Endometrial microvascular endothelial cells (primary cell): ENCODE measurements around the gene ODAD2.

DNA sequence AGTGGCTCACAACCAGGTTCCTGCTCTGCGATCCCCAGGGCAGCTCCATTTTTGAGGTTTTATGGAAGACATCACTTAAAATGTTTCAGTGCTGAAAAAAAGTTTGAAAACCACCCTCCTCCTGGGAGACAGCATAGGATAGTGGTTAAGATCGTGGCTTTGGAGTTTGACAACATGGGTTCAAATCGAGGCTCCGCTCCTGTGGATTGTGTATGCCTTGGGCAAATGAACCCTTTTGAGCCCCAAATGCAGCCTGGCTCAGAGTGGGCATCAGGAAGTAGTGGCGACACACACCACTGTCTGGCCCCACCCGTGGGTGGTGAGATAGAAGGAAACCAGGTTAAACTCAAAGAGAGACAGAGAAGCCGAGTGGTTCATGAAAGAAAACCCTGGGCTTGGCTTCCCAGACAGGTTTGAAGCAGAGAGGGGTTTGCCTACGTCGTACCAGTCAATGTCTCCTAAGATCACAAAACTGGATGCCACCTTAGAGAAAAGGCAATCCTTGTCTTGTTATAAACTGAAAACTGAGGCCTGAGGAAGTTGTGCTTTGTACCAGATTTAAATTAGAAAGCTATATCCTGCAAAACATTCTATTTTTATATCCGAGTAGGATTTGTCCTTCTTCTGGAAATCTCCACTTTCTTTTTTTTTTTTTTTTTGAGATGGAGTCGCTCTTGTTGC, 57.7 kb downstream of the PRTFDC1 start:
- RAMPAGE, long total RNA, result no peak

DNA sequence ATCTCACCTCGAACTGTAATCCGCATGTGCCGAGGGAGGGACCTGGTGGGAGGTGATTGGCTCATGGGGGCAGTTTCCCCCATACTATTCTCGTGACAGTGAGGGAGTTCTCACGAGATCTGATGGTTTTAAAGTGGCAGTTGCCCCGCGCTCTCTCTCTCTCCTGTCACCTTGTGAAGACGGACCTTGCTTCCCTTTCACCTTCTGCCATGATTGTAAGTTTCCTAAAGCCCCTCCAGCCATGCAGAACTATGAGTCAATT, 53.3 kb upstream of the MYO3A start:
- RAMPAGE, long total RNA, result no peak

- RAMPAGE, long total RNA, result no peak
These were observed 45.8 kb upstream of the APBB1IP start for GRCh38 chr10:26392134-26392850.

DNA sequence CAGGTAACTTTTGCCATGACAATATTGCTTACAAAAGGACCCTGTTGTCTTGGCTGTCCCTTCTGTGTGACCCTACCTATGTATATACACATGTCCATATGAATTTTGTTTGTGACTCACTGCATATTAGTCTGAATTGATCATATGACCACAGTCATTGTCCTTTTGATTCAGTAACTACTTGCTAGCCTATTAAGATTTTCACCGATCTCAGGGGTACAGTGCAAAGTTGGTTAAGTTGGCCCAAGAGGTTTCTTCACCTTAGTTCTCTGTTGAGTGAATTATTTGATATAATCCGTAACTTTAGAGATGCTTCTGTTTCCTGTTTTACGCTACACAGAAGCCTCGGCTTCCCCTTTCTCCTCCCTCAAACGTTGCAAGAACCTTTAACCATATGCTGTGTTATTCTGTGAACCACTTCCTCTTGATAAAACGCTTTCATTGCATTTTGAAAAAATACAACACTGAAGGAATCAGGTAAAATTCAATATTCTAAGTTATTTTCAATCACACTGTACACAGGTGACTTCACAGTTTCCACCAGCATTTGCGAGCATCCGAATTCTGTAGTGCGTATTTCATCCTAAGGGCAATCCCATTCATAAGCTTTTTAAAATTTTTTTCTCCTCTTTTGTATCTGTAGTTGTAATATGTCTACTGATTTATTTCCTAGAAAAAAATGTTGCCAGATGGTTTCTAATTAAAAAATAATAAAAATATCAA, 44.0 kb downstream of the APBB1IP start:
- RAMPAGE, long total RNA, result no peak

DNA sequence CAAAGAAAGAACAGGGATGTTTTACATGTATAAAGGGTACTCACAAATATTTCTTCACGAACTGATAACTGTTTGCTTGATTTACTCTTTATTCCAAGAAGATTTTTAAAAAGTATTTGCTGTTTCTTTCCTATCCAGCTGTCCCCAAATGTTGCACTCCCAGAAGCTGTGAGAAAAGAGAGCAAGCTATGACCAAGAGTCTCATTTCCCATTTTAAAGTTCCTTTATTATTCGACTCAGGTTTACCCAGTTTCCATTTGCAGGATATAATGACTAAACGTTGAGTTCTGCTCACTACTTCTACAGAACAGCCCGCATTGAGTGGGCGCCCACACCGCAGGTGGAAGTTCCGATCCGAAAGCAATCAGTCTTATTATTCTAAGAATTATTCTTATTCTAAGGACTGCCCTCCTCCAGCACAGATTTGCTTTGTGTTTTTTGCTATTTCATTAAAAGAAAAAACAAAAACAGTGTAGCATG, 90.8 kb downstream of the APBB1IP start:
- RAMPAGE, long total RNA, result no peak

DNA sequence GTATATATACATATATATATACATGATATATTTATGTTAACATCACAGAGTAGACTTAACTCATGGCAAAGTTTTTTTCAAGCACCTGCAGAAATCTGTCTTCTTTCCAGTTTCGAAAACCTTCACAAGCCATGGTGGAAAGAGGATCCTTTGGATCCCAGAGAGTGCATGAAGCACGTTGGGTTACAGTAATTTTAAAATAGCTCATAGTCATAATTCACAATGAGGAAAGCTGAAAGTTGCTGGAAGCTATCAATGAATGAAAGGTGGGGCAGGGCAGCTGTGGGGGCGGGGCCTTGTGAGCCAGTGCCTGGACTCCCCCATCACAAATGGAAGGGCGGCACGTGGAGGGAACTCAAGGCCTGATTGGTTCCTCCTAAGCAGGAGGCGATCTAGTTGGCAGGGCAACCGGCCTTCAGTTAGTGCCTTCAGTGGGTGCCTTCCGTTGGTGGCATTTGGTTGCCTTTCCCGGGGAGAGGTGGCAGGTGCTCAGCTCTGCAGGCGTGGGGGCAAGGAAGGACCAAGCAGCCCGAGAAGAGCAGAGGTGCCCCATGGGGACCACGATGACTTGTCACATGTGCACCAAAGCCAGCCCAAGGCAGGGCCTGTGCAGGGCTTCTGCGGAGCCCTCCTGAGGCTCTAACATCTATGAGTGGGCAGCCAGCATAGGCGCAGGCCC, 60.0 kb upstream of the PDSS1 start:
- RAMPAGE, long total RNA, result no peak

DNA sequence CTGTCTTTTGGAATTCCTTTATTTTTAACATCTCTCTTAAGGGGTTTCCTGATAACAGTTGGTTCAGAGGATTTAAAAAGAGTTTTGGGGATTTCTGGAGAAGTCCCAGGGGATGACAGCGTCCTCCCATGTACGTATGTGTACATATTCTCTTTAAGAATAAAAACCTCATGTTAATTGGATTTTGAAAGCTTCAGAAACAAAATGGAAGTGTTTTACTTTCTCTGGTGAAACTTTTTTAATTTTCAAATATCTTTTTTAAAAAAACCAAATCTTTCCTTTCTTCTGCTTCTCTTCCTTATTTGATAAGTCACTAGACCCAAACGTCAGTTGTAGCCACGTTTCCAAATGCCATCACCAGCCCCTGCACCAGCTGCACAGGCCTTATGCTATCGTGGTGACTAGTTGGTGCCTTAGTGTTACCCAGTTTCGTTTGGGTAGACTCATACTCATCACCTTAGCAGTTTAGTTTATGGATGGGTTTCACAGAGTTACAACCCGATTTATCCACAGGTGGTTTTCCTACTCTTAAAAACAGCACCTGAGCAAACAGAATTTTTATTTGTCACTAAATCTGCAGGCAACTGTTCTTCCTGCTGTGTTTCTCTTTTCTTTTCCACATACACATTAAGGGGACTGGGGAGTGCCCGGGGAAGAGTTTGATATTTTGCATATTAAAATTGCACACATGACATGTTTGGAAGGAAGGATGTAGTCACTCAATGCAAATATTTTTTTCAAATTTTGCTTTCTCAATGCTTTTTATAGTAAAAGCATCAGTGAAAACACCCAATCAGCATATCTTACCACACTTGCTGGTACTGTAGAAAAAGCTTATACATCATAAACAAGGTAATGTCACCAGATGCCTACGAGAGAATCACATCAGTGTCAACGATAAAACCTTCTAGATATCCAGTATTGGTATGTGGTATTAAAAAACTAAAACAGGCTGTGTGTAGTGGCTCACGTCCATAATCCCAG, 41.6 kb downstream of the PDSS1 start:
- RAMPAGE, long total RNA, result no peak

GRCh38 chr10:26944223-26944864, 83.6 kb upstream of the ABI1 start:
- RAMPAGE, long total RNA, result no peak

DNA sequence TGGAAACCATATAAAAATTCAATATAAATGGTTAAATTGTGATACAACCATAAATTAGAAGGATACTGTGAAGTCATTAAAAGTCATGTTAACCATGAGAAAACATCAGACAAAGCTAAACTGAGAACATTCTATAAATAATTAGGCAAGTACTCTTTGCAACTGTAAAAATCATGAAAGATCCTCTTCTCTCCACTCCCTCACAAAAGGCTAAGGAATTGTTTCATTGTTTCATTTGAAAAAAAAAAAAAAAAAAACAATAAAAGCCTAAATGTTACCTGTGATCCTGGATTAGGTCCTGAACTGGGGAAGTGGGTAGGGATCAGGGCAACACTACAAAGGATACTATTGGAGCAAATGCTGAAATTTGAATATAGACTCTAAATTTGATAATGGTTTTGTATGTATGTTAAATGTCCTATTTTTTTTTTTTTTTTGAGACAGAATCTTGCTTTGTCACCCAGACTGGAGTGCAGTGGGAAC, 25.0 kb upstream of the ANKRD26 start:
- RAMPAGE, long total RNA, result no peak

DNA sequence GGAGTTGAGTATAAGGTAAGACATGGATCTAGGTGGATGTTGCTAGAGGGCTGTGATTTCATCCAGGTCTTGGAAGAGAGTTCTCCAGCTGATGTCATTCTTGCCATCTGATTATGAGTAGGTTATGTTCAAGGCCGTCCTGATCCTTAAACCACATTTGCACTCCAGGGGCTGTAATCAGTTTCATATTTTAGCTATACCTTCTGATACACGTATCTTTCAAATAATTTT, 987 bp downstream of the RAB18 start:
- RAMPAGE, long total RNA, result no peak

GRCh38 chr10:27981621-27982126, 17.2 kb downstream of the ODAD2 start:
- RAMPAGE, long total RNA, result no peak

- RAMPAGE, long total RNA, result start-site peak on the minus strand at chr10:27998834-27998943, 34 and 17 reads in 2 replicates
These were observed at the start of gene ODAD2 for GRCh38 chr10:27998325-27999386. ODAD2 (minus strand) TSS chr10:27999079.

DNA sequence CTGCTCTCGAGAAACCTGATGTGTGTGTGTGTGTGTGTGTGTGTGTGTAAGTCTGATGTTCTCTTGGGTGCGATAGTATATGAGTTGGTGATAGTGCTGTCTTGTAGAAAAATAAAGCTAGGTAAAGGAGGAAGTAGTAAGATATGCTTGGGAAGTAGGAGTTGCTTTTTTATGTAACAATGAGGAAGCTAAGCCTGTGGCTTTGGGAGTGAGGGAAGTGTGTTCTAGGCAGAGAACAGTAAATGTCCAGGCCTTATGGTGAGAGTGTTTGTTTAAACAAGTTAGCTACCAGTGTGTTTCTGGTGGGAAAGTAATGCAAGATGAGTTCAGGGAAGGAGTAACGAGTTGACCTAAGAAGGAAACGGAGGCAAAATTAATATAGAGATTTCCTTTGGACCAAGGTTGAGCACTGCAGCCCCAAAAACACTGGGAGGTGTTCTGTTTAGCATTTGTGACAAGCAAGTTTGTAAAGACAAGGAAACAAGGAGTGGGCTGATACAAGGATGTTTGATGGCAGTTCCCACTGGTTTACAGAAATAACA, 26.3 kb downstream of the WAC start:
- RAMPAGE, long total RNA, result no peak

- RAMPAGE, long total RNA, result no peak
These were observed 56.5 kb downstream of the WAC start for GRCh38 chr10:28589374-28589856.

DNA sequence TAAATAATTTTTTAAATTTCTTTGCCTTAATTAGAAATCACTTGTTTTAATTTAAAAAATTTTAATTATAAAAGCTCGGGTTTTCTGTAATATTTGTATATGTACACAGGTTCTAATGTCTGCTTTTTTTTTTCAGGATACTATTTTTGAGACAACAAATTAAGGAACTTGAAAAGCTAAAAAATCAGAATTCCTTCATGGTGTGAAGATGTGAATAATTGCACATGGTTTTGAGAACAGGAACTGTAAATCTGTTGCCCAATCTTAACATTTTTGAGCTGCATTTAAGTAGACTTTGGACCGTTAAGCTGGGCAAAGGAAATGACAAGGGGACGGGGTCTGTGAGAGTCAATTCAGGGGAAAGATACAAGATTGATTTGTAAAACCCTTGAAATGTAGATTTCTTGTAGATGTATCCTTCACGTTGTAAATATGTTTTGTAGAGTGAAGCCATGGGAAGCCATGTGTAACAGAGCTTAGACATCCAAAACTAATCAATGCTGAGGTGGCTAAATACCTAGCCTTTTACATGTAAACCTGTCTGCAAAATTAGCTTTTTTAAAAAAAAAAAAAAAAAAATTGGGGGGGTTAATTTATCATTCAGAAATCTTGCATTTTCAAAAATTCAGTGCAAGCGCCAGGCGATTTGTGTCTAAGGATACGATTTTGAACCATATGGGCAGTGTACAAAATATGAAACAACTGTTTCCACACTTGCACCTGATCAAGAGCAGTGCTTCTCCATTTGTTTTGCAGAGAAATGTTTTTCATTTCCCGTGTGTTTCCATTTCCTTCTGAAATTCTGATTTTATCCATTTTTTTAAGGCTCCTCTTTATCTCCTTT, 57.7 kb upstream of the BAMBI start:
- RAMPAGE, long total RNA, result no peak

DNA sequence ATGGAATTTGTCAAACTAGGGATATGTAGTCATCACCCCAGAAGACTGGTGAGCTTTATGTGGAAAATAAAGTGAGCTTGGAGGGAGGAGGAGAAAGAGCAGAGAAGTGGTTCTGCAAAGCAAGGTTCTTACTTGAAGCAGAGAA, 2.3 kb downstream of the BAMBI start:
- RAMPAGE, long total RNA, result no peak

DNA sequence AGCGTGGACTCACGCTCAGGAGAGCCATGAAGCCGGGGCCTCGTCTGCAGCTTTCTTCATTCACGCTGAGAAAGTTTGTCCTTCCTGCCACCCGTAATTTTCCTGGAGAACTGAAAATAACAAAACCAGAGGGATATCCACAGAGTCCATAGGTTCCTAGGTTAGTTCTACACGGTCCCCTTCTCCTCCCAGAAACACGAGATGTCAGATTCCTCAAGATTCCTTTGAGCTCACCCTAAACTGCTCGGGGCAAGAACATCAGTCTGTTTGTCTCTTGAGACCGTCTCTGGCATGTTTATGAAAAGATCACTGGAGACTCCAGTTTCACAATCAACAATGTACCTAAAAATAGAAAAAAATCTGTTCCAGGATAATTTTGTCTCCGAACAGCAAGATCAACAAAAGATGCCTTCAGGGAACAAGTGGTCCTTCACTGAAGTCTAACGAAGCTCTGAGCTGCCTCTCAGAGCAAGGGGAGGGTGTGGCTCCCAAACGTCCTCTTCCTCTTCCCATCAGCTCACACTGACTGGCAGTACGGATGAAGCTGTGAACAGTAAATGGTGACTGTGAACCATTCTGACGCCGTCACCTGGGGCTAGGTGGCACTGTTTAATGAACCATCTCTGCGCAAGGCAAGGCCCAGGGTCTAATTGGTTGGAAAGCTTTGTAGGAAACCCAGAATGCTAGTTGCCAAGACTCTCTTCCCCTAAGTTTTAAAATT, 156.3 kb upstream of the LYZL1 start:
- RAMPAGE, long total RNA, result no peak

- RAMPAGE, long total RNA, result no peak
These were observed 161.2 kb downstream of the SVIL start for GRCh38 chr10:29473446-29474062.

- RAMPAGE, long total RNA, result no peak
These were observed 148.6 kb downstream of the SVIL start for GRCh38 chr10:29486006-29486735.

DNA sequence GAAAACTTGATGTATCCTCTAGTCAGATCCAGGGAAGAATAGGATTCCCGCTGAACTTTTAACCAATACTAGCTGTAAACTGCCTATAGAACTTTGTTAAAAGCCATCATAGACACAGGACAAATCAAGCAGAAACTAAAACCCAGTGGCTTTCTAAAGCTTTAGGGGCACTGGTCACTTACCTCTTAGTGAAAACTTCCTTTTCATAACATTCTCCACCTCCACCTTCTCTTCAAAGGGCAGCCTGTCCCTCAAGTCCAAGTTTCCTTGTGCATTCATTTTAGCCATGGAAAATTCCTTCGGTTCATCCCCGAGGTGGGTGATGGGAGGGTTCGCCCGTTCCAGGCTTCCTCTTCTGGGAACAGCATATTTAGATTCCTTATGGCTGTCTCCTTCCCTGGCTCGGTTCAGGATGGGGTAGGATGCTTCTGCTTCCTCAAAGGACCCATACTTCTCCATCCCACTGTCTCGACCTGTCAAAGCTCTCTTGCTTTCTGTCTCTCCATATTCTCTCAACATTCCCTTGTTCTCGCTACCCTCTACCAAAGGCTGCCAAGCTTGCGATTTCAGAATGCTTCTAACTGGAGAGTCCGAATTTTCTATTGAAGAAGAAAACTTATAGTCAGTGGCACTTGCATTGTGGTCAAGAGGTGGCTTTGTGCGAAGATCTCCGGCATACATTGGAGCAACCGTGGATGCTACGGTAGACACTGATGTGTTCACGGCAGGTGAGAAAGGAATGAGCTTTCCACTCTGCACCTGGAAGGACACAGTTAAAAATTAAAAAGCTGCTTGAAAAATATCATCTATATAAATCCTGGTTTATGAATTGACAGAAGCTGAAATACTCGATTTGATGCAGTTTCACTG, 111.3 kb downstream of the SVIL start:
- RAMPAGE, long total RNA, result no peak